LUHMES (cell line): ENCODE measurements around a stretch of chr6.

GRCh38 chr6:167828288-167828770 lies 1.6 kb downstream of the AFDN start:
- PRO-cap = no peak

DNA sequence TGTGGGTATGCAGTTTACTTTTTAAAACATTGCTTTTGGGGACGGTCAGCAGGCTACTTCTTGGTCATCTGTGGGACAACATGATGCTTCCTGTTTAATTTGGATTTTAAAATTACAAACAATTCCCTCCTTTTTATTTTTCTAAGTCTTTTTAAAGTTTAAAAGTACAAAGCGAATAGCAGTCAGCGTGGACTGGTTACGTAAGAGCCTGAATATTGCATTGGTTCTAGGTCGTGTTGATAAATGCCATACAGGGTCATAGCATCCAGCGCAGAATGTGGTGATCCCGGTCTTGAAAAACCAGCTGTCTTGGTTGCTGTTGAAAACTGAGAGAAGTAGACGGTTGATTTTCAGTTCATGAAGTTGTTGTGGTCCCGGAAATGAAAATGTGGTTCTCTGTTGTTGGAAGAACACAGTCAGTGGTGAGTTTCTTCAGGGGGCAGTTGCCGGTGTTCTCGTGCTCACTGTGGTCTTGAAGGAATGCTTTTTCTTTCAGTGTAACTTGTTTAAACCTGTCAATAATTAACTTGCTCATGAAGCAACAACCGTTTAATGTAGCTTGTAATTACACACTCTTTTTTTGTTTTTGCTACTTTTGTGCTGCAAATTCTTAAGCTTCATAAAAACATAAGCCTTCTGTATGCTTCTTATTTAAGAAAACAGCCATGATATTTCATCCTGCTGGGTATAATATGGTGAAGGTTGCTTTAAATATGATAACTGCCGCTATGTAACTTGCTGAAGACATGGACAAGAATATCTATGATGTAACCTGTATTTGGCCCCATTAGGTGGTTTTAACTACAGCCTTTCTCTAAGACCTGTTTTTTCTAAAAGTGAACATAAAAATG lies 64.9 kb upstream of the KIF25 start:
- PRO-cap = no peak

GRCh38 chr6:167936905-167937415 lies 60.5 kb upstream of the KIF25 start:
- PRO-cap = no peak

- PRO-cap = no peak
These were observed 27.0 kb upstream of the KIF25 start for GRCh38 chr6:167970169-167971251.

GRCh38 chr6:168088131-168088807 lies 9.3 kb upstream of the FRMD1 start:
- PRO-cap = no peak

- PRO-cap = no peak
These were observed 1.1 kb upstream of the DACT2 start for GRCh38 chr6:168320583-168321100.

DNA sequence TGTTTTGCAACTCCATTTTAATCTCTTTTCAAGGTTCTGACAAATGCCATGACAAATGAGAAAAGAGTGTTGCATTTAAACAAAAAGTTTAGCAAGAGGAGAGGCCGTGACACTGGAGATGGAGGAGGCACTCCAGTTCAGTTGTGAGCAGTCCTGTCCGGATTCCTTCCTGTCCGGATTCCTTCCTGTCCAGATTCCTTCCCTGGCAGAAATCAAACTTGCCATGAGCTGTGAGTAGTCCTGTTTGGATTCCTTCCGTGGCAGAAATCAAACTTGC lies 48.5 kb upstream of the DACT2 start:
- PRO-cap = no peak

- PRO-cap = no peak
These were observed 57.9 kb upstream of the DACT2 start for GRCh38 chr6:168377074-168378185.

GRCh38 chr6:168413200-168413856 lies 27.7 kb upstream of the SMOC2 start:
- PRO-cap = no peak

- PRO-cap = no peak
These were observed 101.3 kb downstream of the SMOC2 start for GRCh38 chr6:168542075-168542838.

DNA sequence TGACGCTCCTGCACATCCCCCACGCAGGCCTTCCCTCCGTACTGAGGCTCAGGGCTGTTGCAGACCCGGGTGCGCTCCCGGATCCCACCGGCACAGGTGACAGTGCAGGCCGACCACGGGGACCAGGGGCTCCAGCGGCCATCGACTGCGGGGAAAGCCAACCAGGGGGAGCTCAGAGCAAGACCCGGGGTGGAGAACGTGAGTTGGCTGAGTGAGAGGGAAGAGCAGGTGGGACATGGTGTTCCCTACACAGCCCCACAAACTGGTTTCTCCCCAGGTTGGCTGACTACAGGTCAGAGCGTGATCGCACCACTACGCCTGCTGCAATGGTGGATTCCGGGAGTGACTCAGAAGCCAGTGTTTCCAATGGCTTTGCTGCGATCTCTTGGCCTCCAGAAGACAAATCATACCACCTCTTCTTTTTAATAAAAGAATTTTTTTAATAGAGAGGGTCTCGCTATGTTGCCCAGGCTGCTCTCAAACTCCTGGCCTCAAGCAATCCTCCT lies 18.8 kb downstream of the THBS2 start:
- PRO-cap = no peak

DNA sequence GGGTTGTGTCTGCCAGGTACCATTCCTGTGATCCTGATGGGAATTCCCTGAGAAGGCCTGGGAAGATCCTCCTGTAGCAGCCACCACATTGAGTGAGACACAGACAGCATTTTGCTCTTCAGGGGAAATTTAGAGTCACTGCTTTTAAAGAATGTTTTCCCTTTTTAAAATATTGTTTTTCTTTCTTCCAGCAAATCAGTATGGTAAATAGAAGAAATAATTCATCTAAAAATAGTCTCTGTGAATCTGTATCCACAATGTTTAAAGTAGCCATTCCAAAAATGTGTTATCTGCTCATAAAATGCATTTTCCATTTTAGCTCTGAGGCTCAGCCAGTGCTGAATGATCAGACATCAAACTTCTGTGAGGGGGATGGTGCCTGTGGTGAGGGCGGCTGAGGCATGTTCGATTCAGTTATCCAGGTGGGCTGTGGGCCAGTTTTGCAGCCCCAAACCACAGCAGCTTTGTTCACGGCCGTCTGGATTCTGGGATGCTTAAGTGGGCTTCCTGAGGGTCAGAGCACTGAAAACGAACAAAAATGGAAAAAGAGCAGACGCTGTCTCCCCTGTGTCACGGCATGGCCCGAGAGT lies 134.7 kb upstream of the THBS2 start:
- PRO-cap = no peak

DNA sequence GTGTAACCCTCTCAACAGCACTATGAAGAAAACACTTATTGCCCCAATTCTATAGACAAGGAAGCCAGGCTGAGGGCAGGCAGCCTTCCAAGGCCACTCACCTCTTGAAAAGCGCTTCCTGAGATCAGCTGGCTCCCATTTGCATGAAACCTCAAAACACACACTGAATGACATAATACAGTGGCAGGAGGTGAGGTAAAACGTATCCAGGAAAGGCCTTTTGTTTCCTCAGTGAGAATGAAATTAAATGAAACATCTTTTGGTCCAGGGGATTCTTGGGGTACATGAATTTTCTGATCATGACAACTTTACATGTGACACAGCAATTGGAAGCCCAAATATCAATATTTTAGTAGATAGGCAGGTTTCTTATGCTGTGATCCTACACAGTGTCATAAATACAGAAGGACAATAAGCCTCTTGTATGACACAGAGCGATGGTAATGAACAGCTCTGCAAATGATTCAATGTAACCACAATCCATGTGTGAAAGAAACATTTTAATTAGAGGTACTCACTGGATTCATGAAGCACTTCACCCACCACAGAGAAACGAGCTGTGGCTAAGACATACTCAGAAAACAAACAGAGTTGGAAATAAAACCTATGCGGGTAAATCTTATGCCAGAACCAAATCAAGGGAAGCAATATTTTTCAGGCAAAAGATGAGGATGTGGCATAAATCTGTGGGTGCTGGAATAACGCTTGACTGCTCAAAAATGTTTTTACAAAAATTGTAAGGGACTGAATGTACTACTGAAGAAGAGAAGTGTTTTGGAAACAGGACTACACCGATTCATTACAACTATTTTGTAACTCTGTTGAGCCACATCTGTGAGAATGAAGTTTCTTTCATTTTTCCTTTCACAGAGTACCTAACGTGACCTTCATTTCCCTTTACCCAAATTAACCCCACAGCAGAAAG lies 112.2 kb downstream of the WDR27 start:
- PRO-cap = no peak

DNA sequence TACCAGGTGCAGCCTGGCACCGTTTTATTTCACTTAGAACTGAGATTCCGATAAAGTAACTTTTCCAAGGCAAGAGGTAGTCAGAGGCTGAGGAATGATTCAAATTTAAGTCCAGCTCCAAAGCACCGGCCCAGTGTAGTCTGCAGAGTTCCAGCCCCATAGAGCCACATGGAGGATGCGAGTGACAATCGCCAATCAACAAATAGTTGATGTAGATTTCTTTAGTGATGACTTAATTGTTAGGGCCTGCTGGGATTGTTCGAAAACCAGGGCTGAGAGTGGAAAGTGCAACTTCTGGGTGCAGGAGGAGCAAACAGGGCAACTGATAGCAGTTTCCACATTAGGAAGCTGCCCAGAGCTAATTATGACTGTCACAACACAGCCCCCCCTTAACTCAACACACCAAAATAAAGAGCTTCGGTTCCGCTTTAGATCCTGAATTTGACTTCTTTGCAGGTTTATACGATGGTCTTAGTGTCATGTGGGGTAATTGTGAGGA lies 927 bp downstream of the ERMARD start:
- PRO-cap = no peak

DNA sequence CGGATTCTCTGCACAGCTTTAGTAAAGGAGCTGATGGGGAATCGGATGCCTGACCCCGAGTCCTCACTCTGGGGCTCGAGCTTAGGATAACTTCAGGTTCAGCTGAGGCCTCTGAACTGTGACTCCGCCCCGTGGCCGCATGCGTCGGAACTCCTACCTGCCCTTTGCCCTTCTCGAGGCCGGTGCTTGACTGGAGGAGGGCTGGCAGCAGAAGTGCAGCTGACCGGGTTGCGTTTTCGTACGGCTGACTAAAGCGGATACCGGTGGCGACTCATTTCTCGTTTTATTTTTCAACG lies 38.4 kb downstream of the ERMARD start:
- PRO-cap = no peak

GRCh38 chr6:169932431-169932963 lies 181.1 kb downstream of the ERMARD start:
- PRO-cap = no peak

DNA sequence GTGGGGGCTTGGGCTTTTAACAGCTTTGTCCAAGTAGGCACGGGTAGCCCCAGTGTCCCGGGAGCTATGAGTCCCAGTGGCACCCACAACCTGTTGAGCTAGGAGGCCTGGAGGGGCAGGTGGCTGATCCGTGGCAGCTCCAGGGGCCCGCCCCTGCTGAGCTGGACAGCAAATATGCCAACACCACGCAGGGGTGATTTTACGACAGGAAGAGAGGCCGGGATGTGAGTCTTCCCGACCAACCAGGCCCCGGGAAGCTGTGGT lies 183.8 kb downstream of the ERMARD start:
- PRO-cap = no peak

DNA sequence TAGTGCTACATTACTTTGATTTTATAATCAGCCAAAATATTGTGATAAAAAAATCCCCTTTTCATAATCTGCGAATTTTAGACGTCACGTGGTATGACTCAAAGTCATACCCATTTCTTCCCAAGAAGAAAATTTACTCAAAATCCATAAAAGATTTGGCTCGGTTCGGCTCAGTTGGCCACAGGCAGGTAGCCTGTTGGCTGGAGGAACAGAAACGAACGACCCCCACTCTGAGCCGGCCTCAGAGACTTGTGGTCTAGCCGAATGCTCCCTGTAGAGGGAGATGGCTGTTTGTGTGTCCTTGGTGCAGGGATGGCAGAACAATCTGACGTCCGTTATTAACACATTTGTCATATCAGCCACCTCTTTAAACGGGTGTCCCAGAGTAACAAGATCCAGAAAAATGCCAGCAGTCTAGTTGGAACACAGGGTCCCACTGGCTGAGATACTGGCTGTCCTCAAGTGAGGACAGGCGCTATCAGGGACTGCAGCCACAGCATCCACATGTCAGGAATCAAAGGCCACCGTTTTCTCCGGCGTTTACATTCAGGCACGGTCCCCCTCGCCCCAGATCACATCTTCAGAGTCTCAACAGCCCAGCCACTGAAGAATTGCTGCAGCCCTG lies 247.5 kb downstream of the DLL1 start:
- PRO-cap = no peak

GRCh38 chr6:170159632-170160771 lies 130.9 kb downstream of the DLL1 start:
- PRO-cap = no peak

- PRO-cap = no peak
These were observed 123.3 kb downstream of the DLL1 start for GRCh38 chr6:170167465-170168127.